ENCODE measurements around a stretch of chr6.

DNA sequence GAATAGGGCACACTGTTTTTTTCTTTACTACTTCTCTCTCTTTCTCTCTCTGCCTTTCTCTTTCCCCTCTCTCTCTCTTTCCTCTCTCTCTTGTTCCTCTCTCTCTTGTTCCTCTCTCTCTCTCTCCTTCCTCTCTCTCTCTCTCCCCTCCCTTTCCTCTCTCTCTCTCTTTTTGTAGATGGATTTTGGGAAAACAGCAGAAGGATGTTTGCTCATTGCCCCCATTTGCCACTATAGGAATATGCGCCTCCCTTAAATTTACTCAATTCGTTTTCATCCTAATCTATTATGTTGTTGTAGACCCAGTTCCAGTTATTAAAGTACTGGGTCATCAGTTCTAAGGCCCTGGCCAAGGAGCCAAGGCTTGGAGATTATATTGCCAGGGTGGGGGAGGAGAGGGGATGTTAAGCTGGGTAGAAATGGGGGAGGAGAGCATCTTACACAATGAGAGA, 45.1 kb downstream of the TBX18 start:
- PRO-cap, 2 experiments, result no peak in any of the 2 experiments

DNA sequence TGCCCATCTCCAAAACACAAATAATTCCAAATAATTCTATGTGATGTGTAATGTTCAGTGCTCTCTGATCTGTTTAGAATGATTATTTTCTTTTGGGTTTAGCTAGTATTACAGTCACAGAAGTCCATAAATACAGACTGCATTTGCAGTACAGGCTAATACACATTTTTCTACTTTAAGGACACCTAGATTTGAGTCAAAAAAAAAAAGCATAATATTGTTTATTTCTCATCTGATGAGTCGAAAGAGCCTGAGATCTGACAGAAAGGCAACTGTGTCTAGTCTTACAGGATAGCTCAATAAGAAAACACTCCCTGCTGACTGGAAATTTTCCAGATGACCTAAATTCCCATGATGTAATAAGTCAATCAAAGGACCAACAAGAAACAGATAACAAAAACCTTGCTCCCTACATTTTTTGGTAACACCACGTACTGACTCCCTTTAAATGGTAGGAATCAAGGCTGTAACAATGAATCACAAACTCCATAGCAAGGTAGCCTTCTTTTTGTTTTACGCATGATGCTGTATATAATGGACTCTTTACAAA, 12.3 kb downstream of the TBX18 start:
- PRO-cap, 2 experiments, result no peak in any of the 2 experiments

- PRO-cap, 2 experiments, result peak in 2 of 2 experiments; most common plus-strand start chr6:84774037 (in 2); most common minus-strand start chr6:84773967 (in 2)
Observed at GRCh38 chr6:84773185-84774190, 9.1 kb upstream of the TBX18 start.

DNA sequence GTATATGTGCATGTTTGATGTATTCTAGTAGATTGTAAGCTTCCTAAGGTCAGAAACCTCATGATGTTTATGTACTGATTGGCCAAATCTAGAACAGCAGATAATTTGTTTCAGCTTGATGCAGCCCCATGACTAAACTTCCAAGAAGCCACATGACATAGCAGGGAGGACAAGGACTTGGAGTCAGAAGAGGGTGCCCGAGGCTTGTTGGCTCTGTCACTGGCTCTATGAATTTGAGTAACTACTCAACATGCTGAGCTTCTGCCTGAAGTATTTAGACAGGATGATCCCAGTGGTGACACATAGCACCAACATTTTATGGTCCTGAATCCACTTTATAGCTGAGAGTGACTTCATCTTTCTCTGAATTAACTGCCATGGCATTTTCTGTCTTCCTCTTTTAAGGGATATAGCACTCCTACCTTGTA, 13.5 kb upstream of the TBX18 start:
- PRO-cap, 2 experiments, result no peak in any of the 2 experiments

DNA sequence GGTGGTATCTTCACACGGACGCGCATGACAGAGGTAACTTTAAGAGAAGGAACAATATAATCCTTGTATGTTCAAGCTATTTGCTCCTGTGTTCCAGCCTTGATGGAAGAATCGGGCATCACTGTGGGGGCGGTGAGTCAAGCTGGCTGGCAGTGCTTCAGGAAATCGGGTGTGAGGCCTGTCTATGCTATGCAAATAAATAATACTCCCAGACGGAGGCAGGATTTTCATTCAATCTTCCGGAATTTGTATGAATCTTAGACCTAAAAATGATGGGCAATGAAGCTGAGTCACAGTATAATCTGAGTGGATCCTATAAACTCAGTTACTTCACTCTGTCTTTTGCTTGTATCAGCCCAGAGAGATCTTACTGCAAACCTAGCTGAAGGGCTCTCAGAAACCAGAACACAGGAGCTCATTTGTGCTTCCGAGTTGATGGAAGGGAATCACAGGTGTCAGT, 45.2 kb upstream of the NT5E start:
- PRO-cap, 2 experiments, result no peak in any of the 2 experiments

GRCh38 chr6:85451411-85451624, 1.4 kb downstream of the NT5E start:
- PRO-cap, 2 experiments, result no peak in any of the 2 experiments

GRCh38 chr6:85485083-85485441, 35.2 kb downstream of the NT5E start:
- PRO-cap, 2 experiments, result no peak in any of the 2 experiments

DNA sequence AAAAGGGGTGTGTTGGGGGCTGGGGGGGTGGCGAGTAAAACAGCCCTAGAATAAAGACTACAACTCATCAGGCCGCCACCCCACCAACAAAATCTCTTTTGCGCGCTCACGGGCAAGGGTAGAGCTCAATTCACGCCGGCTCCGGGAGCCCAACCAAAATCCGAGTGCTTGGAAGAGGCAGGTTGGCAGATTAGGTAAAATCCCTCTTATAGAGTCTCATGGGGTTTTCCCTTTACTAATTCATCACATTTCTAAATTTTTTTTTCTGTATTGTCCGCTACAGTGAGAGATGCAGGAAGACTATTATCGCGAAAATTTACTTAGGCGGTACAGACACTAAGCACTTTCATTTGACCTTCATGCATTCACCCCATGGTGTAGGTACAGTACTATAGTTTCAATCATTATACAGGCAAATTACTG, 742 bp upstream of the SNX14 start:
- PRO-cap, 2 experiments, result no peak in any of the 2 experiments

GRCh38 chr6:85639934-85640818, 2.5 kb downstream of the SYNCRIP start:
- PRO-cap, 2 experiments, result no peak in any of the 2 experiments

DNA sequence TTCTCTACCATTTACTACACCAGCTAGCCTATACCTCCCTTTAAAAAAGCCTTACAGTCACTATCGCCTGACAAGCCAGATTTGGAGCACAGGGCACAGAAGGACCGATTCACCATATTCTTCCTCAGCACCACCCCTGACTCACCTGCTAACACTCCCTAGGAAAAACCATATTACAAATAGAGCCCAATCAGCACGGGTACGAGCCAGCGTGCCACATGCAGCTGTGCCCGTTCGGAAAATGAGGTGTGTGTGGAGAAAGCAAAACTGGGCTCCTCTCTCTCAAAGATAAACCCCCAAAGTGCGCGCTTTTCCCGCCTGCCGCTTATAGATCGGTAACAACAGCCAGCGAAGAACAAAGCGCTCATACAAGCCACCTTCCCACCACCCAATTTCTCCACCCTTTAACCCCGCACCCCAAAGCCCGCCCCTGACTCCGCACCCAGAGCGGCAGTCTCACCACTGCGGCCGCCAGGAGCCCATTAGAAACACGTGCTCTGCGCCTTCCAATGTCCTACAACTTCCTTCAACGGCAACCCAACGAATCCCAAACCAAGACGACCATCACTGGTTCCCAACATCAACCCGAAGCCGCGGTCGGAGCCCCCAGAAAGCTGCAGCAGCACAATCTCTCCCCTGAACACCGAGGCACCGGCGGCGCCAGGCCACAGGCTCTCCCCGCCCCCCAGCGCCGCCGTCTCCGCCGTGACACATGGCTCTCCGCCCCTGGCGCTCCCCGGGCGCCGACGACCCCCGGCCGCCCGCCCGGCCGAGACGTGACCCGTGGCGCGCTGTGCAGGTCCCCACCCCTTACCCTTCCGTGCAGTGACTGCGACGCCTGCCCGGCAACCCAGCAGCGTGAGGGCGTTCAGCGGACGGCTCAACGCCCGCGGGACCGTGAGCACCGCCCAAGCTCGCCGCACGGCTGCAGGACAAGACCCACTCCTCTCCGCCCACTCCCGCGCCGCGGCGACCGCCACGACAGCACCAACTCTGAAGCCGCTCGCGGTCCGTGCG, 848 bp downstream of the SYNCRIP start:
- PRO-cap, 2 experiments, result peak in 1 of 2 experiments; most common plus-strand start position 956 of the sequence (in 1)

GRCh38 chr6:85966825-85967270, 324.2 kb upstream of the SYNCRIP start:
- PRO-cap, 2 experiments, result no peak in any of the 2 experiments

DNA sequence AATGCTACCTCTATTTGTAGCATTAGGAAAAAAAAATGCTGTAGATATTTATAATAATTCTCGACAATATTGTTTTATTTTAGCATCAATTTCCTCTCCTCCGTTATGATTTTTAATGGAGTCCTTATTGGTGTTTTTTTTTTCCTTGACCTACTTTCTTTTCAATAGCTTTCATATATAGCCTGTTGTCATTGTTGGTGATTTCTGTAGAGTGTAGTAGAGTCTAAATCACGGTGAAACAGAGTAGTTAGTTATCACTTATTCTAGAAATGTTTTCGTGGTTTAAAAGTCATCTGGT, 937 bp upstream of the ZNF292 start:
- PRO-cap, 2 experiments, result no peak in any of the 2 experiments

DNA sequence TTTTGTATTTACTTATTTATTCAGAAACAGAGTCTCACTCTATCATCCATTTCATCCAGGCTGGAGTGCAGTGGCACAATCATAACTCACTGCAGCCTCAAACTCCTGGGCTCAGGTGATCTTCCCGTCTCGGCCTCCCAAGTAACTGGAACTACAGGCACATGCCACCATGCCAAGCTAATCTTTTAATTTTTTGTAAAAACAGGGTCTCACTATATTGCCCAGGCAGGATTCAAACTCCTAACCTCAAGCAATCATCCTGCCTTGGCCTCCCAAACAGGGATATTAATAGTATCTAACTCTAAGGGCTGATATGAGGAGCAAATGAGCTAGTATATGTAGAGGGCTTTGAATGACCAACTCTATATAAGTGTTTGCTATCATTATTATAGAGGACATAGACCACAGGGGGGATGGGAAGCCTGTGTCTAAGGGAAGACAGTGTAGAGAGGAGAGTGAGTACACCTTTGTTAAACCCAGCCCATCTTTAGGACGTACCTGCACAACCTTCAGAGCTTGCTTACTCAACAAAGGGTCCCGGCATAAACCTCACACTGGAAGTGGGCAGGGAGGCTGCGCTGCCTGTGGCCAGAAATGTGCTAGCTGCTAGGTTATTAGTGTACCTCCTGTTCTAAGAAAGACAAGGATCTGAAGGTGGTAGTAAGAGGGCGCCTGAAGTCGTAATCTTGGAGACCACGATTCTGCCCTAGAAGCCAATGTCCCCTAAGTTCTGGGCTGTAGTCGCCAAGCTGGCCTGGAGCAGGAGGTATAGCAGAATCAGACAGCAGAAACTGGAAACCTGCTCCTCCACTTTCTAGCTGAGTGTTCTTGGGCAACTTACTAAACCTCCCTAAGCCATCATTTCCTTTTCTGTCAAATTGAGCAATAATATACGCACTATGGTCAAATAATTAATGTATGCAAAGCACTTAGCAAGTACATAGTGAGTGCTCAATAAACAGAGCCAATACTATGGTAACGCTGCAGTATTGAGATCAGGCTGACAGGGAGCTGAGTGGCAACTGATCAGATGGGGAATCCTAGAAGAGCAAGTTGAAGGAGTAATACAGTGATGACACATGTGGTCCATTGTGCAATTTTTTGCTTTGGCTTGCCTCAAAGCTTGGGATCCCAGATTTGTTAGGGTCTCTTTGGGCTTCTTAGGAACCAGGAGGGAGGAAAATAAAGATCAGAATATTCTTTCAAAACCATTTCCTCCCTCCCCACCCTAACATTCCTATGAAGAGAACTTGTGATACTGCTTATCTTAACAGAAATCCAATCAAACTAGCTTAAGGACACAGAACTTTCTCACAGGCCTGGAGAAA, 16.7 kb upstream of the AKIRIN2 start:
- PRO-cap, 2 experiments, result no peak in any of the 2 experiments

DNA sequence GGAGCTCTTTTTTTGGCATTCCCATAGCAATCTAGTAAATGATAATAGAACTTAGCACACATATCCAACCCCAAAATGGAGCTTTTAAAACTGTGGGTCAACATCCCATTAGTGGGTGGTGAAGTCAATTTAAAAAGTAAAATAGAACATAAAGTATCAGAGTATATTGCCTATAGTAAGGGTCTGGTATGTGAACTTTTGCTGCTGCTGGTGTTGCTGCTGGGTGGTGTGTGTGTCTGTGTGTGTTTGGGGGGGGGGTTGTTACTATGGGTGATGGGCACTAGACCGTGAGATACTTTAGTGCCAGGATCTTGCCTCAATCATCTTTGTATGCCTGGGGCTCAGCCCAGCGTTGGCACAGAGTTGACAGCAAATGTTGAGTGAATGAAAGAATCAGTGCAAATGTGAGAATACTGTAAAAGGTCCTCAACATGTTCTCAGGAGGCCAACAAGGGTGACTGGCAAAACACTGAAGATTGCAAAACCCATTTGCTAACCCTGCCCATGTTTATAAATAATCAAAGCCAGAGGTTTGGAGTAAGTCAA, 125.5 kb upstream of the SPACA1 start:
- PRO-cap, 2 experiments, result no peak in any of the 2 experiments

DNA sequence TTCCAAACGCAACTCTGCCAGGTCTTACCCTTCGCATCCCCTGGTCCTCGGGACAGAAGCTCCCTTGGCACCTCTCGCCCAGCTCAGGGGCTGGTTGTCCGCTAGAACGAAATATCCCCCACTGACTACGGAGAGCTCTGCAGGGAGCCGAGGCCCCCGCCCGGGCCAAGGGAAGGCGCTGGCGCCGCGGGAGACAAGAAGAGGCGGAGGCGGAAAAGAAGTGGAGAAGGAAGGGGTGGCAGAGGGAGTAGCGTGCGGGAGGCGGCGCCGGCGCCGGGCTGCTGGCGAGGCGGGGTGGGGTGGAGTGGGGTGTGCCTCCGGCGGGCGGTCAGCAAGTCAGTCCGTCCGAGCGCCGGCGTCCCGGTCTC, 388 bp downstream of the CNR1 start:
- PRO-cap, 2 experiments, result peak in 1 of 2 experiments; most common plus-strand start position 339 of the sequence (in 1)

DNA sequence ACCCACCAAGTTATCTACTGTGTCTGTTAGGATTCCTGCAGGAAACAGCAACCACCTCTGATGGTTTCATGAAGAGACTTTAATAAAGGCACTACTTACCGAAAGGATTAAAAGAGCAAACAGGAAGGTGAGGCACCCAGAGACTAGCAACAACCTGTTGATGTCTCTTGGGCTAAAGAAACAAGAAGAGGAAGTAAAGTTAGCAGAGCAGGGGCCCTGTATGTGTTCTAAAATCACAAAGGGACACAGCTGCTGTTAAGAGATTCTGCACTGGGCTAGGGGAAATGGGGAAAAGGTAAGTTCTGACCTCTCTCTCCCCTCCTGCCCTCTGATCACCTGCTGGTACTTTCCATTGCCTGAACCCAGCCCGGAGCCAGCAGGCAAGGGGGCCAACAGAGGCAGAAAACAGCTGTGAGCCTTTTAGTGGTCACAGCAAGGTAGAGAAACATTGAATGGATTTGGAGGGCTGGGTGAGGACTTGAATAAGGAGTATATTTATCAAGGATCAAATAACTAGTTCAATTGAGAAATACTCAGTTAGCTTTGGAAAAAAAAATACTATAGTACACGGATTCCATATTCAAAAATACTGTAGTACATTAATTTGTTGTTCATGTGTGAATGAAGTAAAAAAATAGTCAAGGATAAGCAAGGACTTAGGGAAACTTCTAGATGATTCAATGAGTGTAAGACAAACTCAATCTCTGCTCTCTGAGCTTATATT, 13.6 kb upstream of the CNR1 start:
- PRO-cap, 2 experiments, result no peak in any of the 2 experiments

DNA sequence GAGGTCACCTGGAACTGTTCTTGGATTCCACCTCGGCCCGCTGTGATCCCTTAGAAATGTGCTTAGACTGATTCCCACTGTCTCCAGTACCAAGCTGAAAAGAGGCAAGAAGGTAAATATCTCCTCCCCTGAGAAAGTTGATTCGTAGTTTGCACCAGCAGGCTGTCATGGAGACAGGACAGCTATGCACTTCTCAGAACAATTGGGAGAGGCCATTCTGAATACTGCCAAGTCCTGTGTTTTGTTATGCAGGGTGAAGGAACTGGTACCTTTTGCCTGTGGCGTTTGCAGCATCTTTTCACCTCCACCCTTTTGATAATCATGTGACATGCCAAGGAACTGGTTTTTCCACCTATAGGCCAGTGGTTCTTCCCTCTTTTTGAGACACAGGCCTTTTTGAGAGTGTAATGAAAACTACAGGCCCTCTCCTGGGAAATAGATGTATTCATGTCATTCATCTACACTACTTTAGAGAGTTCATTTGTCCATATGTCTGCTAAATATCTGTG, 58.3 kb upstream of the RNGTT start:
- PRO-cap, 2 experiments, result no peak in any of the 2 experiments

DNA sequence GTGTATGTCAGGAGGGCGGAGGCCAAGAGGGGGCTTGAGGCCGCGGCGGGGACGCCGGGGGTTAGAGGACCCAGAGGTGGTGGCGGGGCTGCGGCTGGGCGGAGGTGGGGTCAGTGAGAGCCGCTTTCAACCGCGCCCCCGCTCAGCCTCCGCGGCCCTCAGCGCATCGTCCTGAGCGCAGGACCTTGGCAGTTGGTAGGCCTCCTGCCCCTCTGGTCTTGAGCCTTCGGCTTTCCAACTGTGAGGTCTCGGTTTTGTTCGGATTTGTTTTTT, 291 bp upstream of the SRSF12 start:
- PRO-cap, 2 experiments, result no peak in any of the 2 experiments

DNA sequence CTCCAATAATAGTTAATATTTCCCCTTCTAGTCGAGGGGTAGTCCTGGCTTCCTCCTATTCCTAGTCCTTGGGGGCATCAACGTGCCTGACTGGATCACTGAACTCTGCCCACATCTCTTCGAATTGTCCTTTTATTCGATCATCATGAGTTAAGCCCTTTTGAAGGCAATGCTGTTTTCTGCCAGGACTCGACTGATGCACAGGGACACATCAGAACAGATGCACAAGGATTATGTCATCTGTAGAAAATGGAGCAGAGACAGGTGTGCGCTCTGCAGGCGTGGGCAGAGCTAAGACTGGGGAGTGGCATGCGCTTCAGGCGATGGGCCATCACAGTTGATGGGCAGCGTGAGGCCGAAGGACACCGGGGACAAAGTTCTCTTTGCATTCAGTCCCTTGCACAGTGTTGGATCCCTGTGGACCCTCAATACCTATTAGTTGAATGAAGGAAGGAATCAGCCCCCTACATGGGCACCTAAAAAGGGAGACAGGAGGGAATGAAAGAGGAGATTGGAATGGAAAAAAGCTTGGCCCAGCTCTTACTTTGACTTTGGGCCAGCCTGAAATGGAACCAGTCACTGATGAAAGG, 13.0 kb downstream of the GABRR1 start:
- PRO-cap, 2 experiments, result no peak in any of the 2 experiments

DNA sequence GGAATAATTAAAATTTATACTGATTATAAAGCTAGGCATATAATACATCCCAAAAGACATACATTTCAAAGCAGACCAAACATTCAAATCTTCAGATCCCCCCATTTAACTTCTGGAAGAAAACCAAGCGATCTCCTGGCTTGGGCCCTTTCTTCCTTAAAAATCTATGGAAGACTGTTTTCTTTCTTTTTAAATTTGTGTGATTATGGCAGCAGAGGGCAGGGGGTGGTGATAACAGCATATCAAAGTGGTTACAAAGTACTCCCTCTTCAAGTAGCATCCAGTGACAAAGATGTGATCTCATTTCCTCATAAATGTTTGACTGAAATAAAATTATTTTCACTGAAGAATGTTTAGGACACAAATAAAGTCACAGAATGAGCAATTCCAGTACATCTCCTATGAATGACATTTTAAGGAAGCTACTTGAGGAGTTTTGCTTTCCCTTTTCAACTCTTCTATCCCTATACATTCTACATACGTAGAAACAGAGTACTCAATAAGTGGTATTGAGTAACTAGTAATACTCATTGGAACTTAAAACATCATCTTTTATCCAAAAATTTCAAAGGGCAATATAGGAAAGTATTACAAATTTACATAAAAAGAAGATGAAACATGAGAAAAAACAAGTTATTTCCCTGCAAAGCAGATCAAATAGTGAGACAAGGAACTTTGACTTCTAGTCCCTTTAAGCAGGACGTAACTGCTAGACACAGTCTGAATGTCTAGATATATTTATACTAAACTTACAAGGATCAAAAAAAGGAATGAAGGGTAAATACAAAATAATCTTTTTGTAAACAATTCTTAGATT, 13.9 kb upstream of the GABRR2 start:
- PRO-cap, 2 experiments, result no peak in any of the 2 experiments

All from right ventricle myocardium (tissue), 1 donor.